Osteocyte (in vitro differentiated cells): ENCODE data around the genes VENTX and FUOM.

- PRO-cap: no peak
Measured at GRCh38 chr10:132629090-132629653, 91.6 kb downstream of the INPP5A start.

- PRO-cap: no peak
Measured at GRCh38 chr10:132631396-132632101, 94.0 kb downstream of the INPP5A start.

- PRO-cap: no peak
Measured at GRCh38 chr10:133117420-133117782, 29.7 kb downstream of the ADGRA1 start.

DNA sequence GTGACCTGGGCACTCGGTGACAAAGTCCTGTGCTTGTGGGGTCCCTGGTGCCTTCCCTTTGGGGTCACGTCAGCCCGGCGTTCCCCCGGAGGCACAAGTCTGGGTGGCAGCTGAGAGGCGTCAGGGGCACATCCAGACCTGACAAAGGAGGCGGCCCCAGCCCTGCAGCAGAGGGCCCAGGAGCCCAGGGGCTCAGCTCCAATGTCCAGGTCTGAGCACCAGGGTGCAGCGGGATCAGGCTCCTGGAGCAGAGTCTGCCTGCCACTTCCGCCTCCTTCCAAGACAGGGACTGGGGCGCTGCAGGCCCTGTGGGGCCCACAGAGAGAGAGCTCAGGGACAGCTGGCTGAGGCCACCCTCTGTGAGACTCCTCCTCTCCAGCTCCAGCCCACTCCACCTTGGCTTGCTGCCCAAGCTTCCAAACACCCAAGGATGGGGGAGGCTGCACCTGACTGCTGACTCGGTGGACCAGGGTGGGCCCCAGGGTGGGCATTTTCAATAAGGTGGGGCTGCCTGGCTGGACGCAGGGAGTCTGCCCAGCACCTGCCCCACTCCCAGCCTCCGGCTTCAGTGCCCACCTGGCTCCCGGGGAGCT, 1.1 kb upstream of the KNDC1 start:
- PRO-cap: no peak

DNA sequence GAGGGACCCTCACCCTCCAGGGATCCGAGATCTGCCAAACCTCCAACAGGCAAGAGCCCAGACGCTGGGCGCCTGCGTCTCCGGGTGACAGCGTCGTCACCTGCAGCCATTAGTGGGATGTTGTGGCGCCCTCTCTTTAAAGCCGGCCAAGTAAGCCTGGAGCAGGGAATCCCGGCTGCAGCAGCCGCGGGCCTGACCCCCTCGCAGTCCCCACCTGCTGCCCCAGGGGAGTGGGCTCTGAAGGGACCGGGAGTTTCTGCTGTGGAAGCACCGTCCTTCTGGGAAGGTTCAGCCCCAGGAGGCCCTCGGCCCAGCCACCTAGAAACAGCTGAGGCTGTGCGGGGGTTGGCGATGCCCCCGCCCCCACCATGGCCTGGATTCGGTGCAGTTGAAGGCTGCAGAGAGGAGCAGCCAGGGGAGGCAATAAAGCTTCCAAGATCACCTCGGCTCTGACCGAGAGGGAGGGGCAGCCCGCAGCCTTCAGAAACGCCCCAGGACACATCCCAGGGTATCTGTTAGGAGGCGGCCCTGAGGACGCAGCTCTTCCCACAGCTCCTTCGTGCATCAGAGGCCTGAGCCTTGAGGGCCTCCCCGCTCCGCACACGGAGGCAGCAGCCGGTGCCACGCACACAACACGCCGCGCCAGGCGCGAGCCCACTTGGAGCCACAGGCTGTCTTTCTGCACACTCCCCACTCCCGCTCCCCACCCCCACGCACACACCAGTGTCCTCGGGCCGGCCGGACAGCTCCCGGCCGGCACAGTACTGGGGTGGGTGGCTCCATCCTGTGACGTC, 1.5 kb downstream of the KNDC1 start:
- PRO-cap: no peak

- PRO-cap: no peak
Measured at GRCh38 chr10:133219746-133220220, 10.2 kb upstream of the UTF1 start.

DNA sequence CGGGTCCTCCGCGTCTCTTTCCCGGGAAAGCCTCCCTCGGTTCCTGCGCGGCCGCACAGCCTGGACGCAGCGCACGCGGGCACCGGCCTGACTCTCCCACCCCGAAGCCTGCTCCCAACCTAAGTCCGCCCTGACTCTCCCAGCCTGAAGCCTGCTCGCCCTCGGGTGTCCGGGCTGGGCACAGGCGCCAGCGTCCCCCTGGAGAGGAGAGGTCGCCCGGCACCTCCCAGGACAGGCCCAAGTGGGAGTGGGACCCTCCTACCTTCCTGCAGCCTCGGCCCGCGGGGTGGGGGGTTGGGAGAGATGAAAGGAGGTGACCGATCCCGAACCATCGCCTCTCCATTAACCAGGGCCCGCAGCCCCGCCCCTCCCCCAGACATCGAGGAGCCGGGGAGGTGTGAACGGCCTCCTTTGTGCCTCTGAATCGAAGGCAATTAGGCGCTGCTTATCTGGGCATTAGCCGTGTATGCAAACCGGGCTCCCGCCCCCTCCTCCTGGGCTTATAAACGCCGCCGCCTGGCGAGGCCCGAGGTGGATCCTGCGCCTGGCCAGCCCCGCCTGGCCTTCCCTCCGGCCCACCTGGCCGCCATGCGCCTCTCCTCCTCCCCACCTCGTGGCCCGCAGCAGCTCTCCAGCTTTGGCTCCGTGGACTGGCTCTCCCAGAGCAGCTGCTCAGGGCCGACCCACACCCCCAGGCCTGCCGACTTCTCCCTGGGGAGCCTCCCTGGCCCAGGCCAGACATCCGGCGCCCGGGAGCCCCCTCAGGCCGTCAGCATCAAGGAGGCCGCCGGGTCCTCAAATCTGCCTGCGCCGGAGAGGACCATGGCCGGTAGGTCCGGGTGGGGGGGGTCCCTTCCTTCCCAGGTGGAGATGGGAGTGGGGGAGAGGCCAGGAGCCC, at the start of gene VENTX:
Gene VENTX, plus strand, starts transcription at position 529 of the 898 bp plus-strand sequence.
- PRO-cap: no peak

GRCh38 chr10:133357002-133358106, at the start of gene FUOM:
TSS of gene FUOM (minus strand) at chr10:133358019.
- PRO-cap: bidirectional peak, plus-strand start at chr10:133357792, minus-strand start at chr10:133357696; unidirectional peak, minus-strand start at chr10:133358019

GRCh38 chr10:133358568-133359273, 902 bp upstream of the FUOM start:
- PRO-cap: no peak

DNA sequence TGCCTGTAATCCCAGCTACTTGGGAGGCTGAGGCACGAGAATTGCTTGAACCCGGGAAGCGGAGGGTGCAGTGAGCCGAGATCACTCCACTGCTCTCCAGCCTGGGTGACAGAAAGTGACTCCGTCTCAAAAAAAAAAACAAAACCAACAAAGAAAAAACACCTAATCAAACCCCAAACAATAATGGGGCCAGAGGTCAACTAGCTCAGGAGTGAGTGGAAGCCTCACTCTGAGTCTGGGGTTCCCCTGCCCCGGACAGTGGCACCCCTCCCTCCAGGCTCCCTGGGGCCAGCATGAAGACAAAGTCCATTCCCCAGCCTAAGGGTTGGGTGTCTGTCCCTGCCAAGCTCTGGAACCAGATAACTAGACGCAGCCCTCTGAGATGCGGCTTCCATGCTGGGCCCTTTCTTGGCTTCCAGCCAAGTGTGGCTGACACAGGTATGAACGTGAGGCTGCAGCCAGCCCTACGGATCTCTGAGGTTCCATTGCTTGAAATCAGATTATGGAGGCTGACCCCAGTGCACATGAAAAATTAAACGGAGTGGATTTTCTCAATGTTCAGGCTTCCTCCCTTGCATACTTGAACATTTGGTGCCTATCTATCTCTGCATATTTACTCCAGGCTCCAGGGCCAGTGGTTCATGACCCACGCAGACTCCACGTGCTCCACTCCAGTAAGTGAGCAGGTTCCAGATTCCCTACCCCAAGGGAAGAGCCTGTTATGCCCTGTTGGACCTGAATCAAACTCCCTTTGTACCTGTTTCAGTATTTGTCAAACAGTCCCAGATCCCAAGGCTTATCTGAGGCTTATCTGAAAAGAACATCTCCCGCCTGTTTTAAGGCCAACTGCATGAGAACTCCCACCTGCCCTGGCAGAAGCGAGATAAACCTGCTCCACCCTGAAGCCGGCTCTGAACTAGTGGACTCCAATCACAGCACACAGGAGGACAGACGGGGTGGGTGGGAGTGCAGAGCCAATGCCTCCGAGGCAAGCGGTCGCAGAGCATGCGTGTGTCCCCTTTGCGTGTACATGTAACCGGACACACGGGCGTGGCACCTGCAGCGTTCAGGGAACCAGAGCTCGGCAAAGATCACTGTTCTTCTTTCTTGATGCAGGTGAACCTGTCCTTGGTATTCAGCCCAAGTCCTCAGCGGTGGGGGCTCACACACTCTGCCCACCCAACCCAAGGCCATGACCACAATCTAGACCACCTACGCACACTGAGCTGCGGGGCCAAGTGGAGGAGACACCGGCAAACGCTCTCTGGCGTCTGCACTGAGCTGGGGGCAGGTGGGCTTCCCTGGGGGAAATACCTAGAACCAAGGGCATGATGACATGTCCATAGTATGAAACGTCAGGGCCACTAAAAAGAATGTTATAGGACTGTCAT, 2.2 kb upstream of the FUOM start:
- PRO-cap: no peak

- PRO-cap: no peak
Measured at GRCh38 chr10:133528687-133529755, 1.9 kb downstream of the CYP2E1 start.